ENCODE results near the genes UBC and BRI3BP.

GRCh38 chr12:124420972-124421969 lies 126.4 kb downstream of the RFLNA start:
- RRBS, result no CpG with 5 or more reads among the region's 29 CpGs

DNA sequence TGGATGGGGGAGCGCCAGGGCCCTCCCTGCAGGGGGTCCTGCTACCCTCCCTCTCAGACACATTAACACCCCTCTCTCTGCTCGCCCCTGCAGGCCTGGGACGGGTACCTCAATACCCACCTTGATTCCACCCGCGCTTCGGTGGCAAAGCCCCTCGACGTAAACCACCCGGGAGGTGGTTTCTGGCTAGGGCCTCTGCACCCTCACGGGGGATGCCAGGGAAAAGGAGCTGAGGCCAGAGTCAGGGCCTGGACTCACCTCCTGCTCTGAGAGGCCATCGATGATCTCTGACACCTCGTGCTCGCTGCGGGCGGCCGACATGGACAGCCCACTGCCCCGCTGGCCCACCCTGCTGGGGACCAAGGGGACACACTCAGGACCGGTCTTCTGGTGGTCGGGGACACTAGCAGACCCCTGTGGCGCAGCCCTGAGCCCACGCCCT lies 134.5 kb downstream of the RFLNA start:
- RRBS, result 100% methylated on average over 2 of the region's 21 CpGs

DNA sequence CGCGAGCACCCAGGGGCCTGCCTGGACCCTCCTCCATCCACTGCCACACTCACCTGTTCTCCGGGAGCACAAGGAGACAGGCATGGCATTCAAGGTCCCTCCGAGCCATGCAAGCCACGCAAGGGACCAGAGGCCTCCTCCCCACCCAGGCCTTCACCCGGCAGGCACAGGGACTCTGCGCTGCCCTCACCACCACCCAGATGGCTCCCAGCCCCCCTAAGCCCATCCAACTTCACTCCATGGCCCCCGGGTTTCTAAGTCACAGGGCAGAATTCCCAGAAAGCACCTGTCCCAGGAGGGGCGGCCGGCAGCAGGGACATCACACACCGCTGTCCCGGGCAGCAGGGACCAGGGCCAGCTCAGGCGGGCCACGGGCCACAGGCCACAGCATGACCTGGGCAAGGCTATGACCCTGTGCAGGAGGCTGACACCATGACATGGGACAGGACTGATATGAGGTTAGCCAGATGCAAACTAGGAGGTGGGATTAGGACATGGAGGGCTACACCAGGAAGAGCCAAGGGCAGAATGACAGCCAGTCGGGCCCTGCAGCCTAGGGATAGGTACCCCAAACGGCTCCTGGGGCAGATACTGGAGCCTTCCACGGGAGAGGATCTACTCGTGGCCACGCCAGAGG lies 71.8 kb downstream of the NCOR2 start:
- RRBS, result 95% methylated on average over 4 of the region's 19 CpGs

GRCh38 chr12:124563123-124564385 lies 3.9 kb downstream of the NCOR2 start:
- RRBS, result no CpG with 5 or more reads among the region's 24 CpGs

DNA sequence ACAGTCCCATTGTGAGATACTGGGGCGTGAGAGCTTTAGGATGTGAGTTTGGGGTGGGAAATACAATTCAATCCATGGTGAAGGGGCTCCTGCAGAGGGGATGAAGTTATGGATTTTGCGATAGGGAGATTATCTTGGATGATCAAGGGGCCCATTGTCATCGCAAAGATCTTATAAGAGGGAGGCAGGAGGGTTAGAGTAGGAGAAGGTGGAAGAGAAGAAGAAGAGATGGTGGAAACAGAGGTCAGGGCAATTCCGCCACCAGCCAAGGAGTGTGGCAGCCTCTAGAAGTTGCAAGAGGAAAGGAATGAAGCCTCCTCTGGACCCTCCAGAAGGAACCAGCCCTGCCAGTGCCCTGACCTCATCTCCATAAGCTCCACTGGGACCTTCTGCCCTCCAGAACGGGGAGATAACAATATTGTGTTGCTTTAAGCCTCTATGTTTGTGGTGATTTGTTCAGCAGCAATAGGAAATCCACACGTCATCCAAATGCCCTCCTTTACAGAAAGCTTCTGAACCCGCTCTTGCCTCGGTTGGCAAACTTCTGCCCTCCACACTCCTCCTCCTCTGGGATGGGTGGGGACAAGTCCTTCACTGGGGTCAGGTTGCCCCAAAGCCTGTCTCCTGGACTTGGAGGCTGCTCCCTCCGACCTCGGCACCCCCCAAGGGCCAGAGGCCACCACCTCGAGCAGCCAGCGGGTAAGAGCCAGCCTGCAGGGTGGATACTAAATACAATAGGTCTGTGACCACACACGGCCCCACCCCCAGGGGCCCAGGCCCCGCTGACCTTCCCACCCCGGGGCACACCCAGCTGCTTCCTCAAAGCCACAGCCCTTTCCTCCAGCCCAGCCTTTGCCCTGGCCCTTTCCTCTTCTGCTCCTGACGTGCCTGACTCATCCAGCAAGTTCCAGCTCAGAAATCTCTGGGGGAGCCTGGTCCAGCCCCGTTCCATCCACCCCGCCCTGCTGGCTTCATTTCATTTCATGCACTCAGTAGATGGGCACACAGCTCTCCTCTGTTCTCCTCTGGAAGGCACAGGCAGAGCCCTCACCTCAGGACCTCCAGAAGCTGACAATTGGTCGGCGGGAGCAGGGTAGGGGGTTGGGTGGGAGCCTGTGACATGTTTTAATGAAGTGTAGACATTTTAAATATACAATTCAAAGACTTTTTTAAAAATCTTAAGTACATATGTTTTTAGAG lies 58.6 kb upstream of the NCOR2 start:
- RRBS, result no CpG with 5 or more reads among the region's 20 CpGs

DNA sequence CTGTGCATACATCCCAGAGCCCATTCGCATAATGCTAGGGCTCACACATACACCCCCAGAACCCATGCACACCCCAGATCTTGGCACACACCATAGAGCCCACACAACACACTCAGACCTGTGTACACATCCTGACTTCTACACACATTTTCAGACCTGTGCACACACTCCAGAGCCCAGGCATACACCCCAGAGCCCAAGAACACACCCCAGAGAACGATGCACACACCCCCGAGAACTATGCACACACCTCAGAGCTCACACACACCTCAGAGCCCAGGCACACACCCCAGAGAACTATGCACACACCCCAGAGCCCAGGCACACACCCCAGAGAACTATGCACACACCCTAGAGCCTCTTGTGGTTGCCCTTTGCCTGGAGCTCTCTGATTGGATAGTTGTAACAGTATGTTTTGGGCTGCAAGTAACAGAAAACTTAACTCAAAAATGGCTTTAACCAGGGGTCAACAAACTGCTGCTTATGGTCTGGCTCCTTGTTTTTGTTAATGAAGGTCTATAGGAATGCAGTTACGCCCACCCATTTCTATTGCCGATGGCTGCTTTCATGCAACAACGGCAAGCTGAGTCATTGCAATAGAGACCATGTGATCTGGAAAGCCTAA lies 65.9 kb upstream of the NCOR2 start:
- RRBS, result no CpG with 5 or more reads among the region's 6 CpGs

DNA sequence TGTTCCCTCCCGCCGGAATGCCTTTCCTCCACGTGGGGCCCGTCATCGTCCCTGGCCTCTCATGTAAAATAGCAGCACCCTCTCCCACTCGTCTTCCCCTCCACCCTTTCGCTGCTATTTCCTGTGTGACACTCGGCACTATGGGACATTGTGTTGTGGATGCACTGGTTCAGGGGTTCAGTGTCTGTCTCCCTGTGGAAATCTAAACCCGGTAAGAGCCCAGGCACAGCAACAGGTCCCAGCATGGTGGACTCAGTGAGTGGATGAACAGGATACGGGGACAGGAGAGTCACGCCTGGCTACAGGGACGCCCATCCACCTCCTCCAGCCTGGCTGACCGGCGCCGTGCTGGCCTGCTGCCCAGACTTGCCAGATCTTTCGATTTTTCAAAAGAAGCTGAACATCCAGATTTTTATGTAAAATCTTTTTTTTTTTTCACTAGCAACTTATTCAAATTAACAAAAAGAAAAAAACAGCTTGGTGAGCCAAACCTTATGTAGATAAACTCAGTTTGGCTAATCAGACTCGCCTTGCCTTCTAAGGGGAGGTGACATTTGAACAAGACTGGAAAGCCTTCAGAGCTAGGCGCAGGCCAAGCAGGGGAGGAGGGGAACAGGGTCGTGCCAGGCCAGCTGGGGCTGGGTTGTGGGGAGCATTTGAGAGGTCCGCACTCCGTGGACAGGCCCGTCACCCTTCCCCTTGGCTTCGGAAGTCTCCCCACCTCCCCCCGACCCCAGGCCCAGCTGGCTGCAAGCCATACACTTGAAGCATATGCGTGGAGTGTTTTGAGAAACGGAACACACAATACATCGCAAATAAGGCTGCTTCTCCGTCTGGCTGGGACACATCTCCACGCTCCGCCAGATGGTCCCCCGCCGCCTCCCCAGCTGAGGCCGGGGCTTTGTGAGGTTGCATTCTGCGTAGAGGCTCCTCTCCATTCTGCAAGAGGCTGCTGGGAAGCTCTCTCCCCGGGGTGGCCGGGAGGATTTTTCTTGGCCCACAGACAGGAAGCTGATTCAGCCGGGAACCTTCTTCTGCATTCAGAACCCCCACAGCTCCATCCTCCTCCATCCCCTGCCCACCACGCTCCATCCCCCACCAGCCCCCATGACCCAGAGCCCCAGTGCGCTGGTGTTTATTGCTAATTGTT lies 87.9 kb upstream of the NCOR2 start:
- RRBS, result 46% methylated on average over 6 of the region's 39 CpGs

- RRBS, result 90% methylated on average over 5 of the region's 38 CpGs
Measured at GRCh38 chr12:124676197-124676902, 108.9 kb upstream of the NCOR2 start.

DNA sequence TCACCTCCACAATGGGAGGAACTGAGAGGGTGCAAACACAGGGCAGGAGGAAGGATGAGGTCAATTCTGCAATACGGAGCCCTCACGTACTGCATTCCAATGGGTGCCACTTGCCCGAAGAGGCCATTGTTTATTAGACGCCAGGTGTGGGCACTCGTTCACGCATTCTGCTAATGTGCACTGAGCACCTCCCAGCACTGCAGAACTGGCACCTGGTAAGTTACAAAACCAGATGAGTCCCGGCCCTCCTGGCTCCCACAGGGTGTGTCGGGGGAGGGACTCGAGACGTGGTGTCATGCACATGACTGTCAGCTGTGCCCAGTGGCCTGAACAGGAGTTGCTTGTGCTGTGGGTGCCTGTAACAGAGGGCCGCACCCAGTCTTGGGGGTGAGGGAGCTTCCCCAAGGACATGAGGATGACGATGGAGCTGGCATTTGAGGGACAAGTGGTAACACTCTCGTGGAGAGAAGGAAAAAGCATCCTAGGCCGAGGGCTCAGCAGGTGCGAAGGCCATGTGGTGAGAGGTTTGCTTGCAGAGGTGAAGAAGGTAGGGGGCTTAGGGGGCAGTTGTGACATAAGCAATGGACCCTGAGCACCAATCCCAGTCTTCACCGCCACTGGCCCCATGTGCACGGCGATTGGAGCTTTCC lies 146.7 kb downstream of the SCARB1 start:
- RRBS, result no CpG with 5 or more reads among the region's 18 CpGs

DNA sequence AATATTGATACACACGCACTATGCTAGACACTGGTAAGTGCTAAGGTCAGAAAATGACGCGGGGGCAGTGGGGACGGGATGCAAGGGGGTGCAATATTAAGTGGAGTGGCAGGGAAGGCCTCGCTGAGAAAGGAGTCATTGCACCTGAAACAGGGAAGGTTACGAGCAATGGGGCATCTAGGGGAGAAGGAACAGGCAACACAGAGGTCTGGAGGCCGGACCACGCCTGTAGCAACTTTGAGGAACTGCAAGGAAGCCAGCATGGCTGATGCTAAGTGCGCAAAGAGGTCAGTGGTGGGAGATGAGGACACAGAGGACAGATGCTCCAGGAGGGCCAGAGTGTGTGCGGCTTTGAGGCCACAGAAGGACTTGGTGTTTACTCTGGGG lies 143.9 kb downstream of the SCARB1 start:
- RRBS, result no CpG with 5 or more reads among the region's 10 CpGs

GRCh38 chr12:124735642-124736357 lies 127.9 kb downstream of the SCARB1 start:
- RRBS, result no CpG with 5 or more reads among the region's 9 CpGs

- RRBS, result 87% methylated on average over 5 of the region's 10 CpGs
Measured at GRCh38 chr12:124799939-124800442, 63.7 kb downstream of the SCARB1 start.

DNA sequence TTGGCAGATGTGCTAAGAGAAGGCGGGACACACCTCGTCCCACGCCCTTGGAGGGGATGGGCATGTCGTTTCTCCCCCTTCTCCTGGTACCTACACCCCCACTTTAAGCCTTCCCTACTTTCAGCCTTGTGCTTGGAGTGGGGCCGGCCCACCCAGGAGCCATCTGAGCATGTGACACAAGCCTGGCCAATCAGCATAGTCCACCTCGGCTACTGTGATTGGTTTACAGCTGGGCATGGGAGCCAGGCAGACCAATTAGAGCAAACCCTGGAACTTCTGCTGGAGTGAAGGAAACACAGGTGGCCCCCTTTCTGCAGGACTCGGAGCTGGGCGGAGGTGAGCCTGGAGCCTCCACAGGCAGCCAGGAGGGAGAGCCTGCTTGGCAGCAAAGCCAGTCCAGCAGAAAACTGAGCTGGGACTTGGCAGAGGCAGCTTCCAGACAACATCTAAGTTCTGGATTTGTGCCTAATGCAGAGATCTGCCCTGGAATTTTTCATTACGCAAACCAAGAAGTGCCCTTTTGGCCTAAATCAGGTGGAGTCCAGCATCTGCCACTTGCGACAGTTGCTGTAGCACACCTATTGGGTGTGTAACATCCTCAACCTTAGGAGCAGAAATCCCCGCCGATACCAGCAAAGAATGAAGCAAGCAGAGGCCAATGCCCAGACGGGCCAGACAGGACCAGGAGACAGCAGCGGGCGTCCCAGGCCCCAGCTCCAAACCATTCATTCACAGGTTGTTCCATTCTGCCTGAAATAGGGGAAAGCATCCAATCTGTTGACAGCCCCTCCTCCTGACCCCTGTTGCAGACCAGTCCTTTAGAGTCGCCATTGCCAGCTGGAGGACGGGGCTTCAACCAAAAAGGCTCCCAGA lies 59.5 kb downstream of the SCARB1 start:
- RRBS, result no CpG with 5 or more reads among the region's 17 CpGs

DNA sequence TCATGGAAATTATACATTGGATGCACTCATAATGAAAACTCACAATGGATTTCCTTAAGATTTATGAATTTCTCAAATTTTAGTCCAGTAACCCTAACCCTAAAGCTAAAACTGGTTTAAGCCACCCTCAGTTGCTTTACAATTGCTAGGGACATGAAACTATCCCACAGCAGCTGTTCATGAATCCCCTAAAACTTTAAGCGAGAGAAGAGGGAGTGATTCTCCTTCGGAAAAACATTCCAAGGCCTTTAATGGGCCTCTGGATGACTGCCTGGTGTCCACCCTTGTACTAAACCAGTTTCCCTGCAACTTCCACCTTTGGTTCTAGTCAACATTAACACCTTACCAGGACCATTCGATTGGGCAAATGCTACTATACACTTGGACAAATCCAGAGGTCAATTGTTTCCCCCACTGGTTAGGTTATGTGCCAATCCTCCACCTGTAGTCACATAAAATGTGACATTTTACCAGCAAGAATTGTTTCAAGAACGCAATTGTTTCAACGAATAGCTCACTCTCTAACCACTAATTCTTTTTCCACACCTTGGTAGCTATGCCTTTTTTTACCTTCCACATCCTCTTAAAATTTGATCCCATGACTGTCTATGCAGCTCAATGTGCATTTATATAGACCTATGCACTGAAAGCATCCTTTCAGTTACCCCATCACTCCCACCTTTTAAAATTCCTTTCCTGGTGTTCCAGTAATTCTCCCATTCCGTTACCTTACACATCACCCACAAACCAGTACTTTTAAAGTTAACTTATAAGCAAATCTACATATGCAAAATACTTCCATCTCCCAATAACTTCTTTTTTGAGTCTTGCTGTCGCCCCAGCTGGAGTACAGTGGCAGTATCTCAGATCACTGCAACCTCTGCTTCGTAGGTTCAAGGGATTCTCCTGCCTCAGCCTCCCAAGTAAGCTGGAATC lies 3.7 kb downstream of the UBC start:
- RRBS, result no CpG with 5 or more reads among the region's 8 CpGs

- RRBS, result no CpG with 5 or more reads among the region's 3 CpGs
Measured at GRCh38 chr12:124912349-124912471, 2.2 kb downstream of the UBC start.

- RRBS, result no CpG with 5 or more reads among the region's 10 CpGs
Measured at GRCh38 chr12:124912472-124912908, 2.0 kb downstream of the UBC start.

GRCh38 chr12:124913869-124914722 lies at the start of gene UBC:
UBC (minus strand) TSS chr12:124914650.
- RRBS, result 2% methylated on average over 15 of the region's 67 CpGs

- RRBS, result 2% methylated on average over 11 of the region's 52 CpGs
Measured at GRCh38 chr12:124914723-124915179, 301 bp upstream of the UBC start.

DNA sequence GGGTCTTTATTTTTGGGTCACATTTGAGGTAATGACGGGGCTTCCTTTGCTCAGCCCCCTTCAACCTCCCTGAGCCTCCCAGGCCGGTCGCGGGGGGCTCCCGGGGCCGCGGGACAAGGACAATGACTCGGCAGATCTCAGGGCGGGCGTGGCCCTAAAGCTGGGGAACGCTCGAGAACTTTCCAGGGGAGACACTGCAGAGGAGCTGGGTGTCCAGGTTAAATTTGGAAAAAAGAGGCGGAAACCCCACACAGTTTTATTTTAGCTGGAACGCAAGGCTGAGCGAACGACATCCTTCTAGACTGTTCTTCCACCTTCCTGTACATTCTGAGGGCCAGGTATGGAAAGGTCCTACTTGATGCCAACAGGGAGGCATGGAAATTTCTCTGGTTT lies 726 bp upstream of the UBC start:
- RRBS, result no CpG with 5 or more reads among the region's 16 CpGs

DNA sequence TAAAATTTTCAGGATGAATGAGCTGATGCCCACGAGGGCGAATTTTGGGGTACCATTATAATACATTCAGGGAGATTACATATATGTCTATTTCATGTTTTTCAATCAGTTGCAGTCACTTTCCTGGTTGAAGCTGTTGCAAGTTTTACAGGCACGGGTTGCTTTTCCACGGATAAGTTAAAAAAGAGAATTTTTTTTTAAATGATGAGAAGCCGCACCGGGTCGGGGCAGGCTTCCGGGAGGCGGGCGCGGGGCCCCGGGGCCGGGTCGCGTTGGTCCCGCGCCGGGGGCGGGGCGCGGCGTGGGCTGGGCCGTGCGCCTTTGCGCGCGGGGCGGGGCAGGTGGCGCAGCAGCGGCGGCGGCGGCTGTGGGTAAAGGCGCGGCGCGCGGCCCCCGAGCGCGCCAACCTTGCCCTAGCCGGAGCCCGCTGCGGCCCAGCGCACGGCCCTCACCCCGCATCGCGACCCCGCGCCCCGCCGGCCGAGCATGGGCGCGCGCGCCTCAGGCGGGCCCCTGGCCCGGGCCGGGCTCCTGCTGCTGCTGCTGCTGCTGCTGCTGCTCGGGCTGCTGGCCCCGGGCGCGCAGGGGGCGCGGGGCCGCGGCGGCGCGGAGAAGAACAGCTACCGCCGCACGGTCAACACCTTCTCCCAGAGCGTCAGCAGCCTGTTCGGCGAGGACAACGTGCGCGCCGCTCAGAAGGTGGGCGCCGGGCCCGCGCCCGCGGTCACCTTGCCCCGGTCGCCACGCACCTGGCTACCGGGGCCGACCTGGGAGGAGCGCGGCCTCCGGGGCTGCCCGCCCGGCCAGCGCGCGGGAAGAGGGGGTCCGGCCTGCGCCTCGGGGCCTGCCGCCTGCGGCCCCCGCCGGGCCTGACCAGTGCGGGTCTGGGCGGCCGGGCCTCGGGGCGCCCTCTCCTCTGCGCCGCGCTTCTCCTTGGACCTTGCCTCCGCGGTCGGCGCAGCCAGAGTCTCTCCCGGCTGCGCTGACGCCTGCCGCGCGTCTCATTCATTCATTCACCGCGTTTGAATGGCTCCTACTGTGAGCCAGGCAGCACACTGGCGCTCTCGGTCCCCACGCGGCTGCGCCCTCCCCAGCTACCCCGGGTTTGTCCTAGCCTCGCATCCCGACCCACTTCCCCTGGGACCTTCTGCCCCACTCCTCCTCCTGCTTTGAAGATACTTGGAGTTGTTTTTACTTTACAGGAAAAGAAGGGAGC lies at the start of gene BRI3BP:
Gene BRI3BP, plus strand, starts transcription at position 341 of the 1,216 bp plus-strand sequence.
- RRBS, result 1% methylated on average over 39 of the region's 136 CpGs